Mammary microvascular endothelial cell (primary cell): ENCODE data around the gene GTF2H3.

- RAMPAGE, long total RNA: no peak
These were observed 5.9 kb downstream of the KMT5A start for GRCh38 chr12:123389605-123390504.

DNA sequence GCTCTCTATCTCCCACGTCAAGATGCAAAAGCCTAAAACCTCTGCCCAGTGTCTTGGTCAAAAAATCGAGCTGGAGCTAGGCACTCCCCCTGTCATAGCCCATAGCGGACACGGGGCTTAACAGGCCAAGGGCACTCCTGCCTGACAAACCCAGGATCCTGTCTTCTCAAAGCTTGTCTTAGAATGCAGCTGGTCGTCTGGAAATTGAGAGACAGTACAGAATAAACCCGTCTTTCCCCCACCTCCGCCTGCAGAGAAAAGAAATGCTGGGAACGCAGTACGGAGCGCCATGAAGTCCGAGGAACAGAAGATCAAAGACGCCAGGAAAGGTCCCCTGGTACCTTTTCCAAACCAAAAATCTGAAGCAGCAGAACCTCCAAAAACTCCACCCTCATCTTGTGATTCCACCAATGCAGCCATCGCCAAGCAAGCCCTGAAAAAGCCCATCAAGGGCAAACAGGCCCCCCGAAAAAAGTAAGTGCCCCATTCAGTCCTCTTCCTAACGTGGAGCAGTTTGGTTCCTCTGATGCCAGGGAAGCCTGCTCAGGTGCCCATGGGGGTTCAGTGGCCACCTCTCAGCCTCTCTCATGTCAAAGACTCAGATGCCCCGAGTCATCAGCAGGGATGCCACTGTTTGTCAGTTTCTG lies 11.0 kb downstream of the KMT5A start:
- RAMPAGE, long total RNA: no peak

DNA sequence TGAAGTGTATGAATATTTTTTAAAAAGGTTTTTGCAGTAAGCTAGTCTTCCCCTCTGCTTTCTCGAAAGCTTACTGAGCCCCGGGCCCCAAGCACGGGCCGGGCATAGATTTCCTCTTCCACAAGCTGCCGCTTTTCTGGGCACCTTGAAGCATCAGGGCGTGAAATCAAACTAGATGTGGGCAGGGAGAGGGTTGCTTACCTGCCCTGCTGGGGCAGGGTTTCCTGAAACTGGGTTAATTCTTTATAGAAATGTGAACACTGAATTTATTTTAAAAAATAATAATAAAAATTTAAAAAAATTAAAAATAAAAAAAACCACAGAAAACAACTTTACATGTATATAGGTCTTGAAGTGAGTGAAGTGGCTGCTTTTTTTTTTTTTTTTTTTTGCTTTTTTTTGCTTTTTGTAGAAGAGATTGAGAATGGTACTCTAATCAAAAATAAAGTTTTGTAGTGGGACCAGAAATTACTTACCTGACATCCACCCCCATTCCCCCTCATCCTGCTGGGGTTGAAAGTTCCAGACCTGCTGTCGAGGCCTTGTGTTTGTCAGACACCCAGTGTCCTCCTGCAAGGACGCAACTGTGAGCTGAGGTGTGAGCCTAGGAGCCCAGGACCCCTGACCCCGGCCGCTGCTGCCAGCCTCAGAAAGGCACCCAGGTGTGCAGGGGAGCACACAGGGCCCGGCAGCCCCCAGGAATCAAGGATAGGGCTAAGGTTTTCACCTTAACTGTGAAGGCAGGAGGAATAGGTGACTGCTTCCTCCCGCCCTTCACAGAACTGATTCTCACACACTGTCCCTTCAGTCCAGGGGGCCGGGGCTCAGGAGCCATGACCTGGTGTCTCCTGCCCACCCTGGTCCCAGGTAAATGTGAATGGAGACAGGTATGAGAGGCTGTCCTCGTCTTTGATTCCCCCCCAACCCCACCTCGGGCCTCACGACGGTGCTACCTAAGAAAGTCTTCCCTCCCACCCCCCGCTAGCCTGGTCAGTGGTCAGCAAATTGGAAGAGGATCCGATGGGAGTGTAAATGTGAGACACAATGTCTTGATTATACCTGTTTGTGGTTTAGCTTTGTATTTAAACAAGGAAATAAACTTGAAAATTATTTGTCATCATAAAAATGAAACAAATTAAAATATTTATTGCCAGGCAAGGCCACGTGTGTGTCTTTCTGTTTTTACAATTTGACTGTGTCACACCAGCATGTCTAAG lies 24.7 kb downstream of the KMT5A start:
- RAMPAGE, long total RNA: no peak

DNA sequence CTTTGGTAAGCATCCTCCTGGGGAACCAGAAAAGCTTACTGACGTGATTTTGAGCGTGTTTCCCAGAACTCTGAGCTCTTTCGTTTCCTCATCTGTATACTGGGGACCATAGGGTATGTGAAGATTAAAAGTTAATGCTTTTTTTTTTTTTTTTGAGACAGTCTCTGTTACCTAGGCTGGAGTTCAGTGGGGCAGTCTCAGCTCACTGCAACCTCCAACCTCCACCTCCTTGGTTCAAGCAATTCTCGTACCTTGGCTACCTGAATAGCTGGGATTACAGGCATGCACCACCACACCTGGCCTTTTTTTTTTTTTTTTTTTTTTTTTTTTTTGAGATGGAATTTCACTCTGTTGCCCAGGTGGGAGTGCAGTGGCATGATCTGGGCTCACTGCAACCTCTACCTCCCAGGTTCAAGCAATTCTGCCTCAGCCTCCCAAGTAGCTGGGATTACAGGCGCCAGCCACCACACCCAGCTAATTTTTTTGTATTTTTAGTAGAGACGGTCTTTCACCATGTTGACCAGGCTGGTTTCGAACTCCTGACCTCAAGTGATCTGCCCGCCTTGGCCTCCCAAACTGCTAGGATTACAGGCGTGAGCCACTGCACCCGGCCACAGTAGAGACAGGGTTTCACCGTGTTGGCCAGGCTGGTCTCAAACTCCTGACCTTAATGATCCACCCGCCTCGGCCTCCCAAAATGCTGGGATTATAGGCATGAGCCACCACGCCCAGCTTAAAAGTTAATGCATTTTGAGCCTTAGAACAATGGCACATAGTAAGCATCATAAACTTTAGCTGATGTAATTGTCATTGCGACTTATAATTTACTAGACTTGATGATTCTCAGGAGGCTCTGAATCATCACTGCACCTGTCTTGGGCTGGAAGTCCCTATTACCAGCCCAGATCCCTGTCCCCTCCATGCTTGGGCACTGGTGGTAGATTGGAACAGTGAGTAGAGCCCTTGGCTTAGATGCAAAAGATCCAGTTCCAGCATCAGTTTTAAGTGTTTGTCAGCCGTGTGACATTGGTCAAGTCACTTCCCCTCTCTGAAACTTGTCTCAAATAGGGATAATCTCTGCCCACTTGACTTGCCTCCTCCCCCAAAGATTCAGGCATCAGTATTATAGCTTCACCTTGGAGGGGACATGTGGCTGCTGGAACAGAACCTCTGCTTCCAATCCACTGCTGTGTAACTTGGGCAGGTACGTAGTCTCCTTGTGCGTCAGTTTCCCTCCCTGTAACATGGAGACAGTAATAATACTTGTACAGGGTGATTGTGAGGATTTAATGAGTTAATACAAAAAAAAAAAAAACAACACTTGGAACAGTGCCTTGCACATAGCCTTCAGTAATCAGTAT lies 26.0 kb downstream of the KMT5A start:
- RAMPAGE, long total RNA: no peak

DNA sequence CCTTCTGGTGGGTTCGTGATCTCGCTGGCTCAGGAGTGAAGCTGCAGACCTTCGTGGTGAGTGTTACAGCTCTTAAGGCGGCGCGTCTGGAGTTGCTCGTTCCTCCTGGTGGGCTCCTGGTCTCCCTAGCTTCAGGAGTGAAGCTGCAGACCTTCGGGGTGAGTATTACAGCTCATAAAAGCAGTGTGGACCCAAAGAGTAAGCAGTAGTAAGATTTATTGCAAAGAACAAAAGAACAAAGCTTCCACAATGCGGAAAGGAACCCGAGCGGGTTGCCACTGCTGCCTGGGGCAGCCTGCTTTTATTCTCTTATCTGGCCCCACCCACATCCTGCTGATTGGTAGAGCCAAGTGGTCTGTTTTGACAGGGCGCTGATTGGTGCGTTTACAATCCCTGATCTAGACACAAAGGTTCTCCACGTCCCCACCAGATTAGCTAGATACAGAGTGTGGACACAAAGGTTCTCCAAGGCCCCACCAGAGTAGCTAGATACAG lies 23.0 kb downstream of the RILPL2 start:
- RAMPAGE, long total RNA: no peak

- RAMPAGE, long total RNA: no peak
These were observed 14.2 kb downstream of the EIF2B1 start for GRCh38 chr12:123619270-123619770.

GRCh38 chr12:123633503-123634374 lies at the start of gene GTF2H3:
GTF2H3 (plus strand) TSS chr12:123633829.
- RAMPAGE, long total RNA: start-site peak on the minus strand at chr12:123633634-123633724, 1,088 and 220 reads in 2 replicates; start-site peak on the plus strand at chr12:123633825-123633845, 328 and 231 reads in 2 replicates

- RAMPAGE, long total RNA: no peak
These were observed 13.9 kb downstream of the ATP6V0A2 start for GRCh38 chr12:123726079-123726366.

- RAMPAGE, long total RNA: no peak
These were observed 108.4 kb upstream of the RFLNA start for GRCh38 chr12:124186505-124186836.

DNA sequence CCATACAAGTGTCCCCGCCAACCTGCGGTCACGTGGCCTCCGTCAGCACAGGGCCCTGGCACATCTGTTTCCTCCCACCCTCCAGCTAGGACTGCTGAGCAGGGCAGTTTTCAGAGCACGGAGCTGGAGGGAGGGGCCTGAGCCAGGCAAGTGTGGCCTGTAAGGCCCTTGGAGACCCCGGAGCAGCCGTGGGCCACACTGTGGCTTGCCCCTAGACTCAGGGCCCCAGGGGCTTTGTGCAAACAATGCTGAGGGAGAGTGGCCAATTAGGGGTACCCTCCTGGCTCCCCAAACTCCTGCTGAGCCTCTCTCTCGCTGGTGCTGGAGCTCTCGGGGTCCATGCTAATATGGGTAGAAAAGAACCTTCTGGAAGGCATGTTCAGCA lies 16.9 kb upstream of the RFLNA start:
- RAMPAGE, long total RNA: no peak

DNA sequence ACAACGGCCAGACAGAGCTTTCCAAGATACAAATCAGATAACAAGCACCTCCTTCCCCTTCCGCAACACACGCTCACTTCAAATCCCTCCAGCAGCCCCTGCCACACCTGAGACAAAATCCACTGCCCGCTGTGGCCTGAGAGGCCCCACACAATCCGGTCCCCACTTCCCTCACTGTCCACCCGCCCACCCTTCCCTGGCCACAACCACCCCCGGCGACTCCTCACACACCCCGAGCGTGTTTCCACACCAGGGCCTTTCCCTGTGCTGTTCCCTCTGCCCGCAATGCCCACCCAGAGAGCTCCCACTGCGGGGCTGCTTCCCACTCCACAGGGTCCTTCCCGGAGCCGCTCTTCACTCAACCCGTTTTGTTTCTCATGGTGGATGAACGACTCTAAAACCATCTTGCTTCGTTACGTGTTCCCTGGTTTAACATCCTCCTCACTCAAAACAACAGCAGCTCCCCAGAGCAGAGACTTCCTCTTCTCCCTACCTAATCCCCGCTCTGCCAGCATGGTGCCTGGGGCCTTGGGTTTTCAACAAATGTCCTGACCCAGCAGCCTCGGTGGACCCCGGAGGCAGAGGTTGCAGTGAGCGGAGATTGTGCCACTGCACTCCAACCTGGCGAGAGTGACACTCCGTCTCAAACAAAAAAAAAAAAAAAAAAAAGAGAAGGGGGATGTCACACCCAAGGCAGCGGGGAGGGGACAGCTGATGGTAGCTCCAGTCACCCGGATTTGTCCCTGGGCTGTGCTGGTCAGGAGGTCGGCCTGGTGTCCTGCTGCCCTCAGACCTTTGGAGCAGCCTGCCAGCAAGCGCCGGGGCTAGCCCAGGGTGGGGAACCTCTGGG lies 65.8 kb downstream of the RFLNA start:
- RAMPAGE, long total RNA: no peak

DNA sequence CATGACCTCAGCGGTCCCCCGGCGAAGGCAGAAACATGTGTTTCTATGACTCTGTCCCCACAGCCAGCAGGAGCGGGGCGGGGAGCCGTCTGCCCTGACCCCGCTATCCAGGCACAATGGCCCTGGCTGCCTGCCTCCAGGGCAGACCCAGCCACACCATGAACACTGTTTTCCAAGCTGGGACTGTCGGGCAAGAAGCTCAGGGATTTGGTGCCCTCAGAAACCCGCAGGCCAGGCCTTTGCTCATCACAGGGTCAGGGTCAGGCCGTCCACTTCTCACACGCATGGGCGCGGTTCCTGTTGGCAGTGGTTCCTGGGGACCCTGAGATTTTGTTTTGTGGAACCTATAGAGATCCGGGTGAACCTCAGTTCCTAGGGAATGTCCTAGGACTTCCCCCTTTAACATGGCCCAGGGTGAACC lies 75.1 kb downstream of the RFLNA start:
- RAMPAGE, long total RNA: no peak

GRCh38 chr12:124381620-124382702 lies 87.1 kb downstream of the RFLNA start:
- RAMPAGE, long total RNA: no peak

- RAMPAGE, long total RNA: no peak
These were observed 94.6 kb downstream of the RFLNA start for GRCh38 chr12:124389187-124390297.

DNA sequence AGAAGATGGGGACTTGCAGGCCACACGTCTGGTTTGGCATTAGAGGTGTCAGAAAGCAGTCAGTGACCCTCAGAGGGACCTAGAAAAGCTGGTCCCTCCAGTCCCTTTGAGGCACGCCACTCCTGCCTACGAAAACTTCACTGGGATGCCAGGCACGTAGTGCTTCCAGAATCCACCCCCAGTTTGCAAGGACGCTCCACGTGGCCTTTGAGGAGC lies 127.0 kb downstream of the RFLNA start:
- RAMPAGE, long total RNA: no peak

- RAMPAGE, long total RNA: no peak
These were observed 68.6 kb downstream of the NCOR2 start for GRCh38 chr12:124498821-124499241.

- RAMPAGE, long total RNA: no peak
These were observed 21.7 kb downstream of the NCOR2 start for GRCh38 chr12:124545588-124546230.

DNA sequence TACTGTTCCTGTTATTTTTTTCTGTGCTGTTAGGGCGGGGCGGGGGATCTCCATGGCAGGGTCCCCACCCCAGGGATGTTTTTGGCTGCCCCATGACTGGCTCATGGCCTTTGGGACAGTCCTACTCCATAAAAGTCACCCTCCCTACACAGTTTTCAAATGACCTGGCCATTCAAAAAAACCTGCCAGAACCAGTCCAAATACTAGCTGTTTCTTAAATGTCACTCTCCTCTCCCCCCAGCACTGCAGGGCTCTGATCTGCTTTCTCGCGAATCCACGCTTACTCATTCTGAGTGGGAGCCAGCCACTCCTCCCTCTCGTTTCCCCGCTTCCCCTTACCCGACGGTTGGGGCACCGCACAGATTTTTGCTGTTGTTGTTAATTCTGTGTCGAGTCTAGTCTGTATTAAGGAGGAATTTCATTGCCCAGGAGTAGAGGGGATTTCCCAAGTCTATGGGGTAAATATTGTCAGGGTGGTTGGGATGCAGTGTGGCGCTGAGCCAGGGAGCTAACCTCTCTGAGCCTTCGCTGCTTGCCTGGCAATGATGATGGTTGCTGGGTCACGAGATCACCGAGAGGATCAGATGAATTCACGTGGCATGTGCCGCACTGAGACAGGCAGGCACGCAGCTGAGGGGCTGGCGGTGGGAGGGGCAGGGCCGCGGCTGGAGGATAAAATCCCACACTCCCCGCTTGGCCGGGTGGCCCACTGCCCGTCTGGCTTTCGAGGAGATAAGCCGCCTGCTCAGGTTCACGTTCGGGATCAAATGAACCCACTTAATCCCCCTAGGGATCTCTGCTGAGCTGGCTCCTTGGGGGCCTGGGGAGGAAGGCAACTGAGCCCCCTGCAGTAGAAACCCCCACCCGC lies 18.5 kb downstream of the NCOR2 start:
- RAMPAGE, long total RNA: no peak

- RAMPAGE, long total RNA: no peak
These were observed 1.6 kb downstream of the NCOR2 start for GRCh38 chr12:124565818-124566141.

DNA sequence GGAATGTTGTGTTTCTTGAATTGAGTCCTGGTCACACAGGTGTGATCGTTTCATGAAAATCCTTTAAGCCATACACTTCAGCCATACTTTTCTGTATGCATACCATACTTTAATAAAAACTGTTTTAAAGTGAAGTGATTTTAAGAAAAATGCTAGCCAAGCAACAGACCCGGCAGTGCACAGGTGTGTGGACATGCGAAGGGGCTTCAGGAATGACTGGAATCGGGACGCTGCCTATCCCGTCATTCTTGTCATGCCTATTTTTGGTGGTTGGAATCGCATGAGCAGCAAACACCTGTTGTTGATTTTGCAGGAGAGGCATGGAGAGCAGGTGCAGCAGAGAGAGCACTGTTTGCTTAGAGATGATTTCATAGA lies 19.1 kb upstream of the NCOR2 start:
- RAMPAGE, long total RNA: no peak